Lung (tissue), 4 donors: ENCODE measurements around a stretch of chr16.

GRCh38 chr16:22191726-22192726 lies 14.1 kb upstream of the EEF2K start:
- PRO-cap: no peak
- RAMPAGE, long total RNA: no peak
- RRBS: no CpG with 5 or more reads among the region's 17 CpGs

DNA sequence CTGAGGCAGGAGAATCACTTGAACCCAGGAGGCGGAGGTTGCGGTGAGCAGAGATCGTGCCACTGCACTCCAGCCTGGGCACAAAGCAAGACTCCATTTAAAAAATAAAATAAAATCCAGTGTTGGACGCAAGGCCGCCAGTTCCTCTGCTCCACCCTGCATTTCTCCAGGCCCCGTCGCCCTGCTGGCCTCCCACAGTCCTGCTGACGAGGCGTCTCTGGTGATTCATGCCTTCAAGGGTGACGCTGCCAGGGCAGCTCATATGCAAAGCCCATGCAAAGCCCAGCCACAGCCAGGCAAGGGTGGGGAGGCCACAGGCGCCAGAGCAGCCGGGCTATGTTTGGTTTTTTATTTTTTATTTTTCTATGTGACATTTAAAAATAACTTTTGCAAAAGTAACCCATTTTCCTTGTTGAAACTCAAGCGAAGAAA lies 6.5 kb upstream of the EEF2K start:
- PRO-cap: bidirectional peak, plus-strand start at position 289 of the sequence, minus-strand start at position 183 of the sequence
- RAMPAGE, long total RNA: no peak
- RRBS: no CpG with 5 or more reads among the region's 13 CpGs

GRCh38 chr16:22286643-22287149 lies 10.5 kb upstream of the POLR3E start:
- PRO-cap: no peak
- RAMPAGE, long total RNA: no peak
- RRBS: no CpG with 5 or more reads among the region's 5 CpGs

DNA sequence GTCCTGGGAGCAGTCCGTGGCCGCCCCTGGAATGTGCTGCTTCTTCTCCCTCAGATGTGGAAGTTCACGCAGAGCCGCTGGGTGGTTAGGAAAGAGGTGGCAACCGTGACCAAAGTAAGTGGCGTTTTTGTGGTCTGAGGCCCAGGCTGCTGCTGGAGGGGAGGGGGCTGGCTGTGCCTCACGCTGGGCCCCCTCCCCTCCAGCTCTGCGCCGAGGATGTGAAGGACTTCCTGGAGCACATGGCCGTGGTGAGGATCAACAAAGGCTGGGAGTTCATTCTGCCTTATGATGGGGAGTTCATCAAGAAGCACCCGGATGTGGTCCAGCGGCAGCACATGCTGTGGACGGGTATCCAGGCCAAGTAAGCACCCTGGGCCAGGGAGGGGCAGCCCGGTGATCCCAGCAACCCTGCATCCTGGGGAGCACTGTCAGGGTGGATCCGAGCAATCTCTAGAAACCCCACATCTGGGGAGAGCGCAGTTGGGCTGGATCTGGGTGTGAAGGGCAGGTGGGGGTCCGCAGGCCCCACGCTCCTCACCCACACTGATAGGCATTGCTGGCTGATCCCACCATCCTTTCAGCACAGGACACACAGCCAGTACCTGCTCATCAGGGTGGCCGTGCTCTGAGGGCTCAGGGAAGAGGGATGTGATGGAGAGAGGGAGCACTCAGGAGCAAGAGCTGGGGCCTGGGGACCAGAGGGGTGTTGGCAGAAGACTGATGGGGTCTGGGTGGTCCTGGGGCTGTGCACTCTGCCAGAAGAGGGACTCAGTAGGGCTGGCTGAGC lies 27.3 kb downstream of the POLR3E start:
- PRO-cap: no peak
- RAMPAGE, long total RNA: no peak
- RRBS: 95% methylated on average over 4 of the region's 19 CpGs

GRCh38 chr16:22357572-22358789 lies 16.4 kb downstream of the CDR2 start:
- PRO-cap: no peak
- RAMPAGE, long total RNA: no peak
- RRBS: no CpG with 5 or more reads among the region's 6 CpGs

- PRO-cap: no peak
- RAMPAGE, long total RNA: no peak
- RRBS: no CpG with 5 or more reads among the region's 3 CpGs
Observed at GRCh38 chr16:23131042-23131519, 18.2 kb downstream of the USP31 start.

GRCh38 chr16:23148194-23149124 lies 793 bp downstream of the USP31 start:
- PRO-cap: unidirectional peak, plus-strand start at chr16:23148808
- RAMPAGE, long total RNA: no peak
- RRBS: 0% methylated on average over 18 of the region's 83 CpGs

- PRO-cap: no peak
- RAMPAGE, long total RNA: no peak
- RRBS: 20% methylated on average over 3 of the region's 14 CpGs
Observed at GRCh38 chr16:23504480-23505315, 5.6 kb downstream of the GGA2 start.

- PRO-cap: no peak
- RAMPAGE, long total RNA: no peak
- RRBS: no CpG with 5 or more reads among the region's 4 CpGs
Observed at GRCh38 chr16:23634929-23635530, 6.1 kb downstream of the PALB2 start.

- PRO-cap: no peak
- RAMPAGE, long total RNA: no peak
- RRBS: no CpG with 5 or more reads among the region's 8 CpGs
Observed at GRCh38 chr16:23904947-23905409, 69.2 kb downstream of the PRKCB start.

DNA sequence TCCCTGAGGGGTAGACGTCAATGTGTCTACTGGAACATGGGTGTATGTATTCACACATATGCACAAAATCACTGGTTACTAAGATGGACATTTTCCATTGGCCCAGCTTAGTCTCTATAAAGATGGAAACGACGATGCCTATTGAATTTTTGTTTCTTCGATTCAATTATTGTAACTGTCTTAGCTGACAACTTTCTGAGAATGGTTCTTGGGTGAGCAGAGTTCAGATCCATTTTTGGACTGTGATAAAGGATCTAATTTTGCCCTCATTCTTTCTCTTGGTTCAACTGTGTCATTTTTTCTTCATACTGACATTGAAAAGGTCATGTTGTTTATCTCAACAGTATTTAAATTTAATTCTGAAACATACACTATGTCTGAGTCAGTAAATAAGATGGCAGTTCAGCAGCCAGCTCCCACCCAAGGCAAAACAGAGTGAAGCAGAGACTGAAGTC lies 64.8 kb upstream of the CACNG3 start:
- PRO-cap: no peak
- RAMPAGE, long total RNA: no peak
- RRBS: no CpG with 5 or more reads among the region's 4 CpGs

- PRO-cap: no peak
- RAMPAGE, long total RNA: no peak
- RRBS: no CpG with 5 or more reads among the region's 4 CpGs
Observed at GRCh38 chr16:24571031-24571382, 31.6 kb downstream of the RBBP6 start.

DNA sequence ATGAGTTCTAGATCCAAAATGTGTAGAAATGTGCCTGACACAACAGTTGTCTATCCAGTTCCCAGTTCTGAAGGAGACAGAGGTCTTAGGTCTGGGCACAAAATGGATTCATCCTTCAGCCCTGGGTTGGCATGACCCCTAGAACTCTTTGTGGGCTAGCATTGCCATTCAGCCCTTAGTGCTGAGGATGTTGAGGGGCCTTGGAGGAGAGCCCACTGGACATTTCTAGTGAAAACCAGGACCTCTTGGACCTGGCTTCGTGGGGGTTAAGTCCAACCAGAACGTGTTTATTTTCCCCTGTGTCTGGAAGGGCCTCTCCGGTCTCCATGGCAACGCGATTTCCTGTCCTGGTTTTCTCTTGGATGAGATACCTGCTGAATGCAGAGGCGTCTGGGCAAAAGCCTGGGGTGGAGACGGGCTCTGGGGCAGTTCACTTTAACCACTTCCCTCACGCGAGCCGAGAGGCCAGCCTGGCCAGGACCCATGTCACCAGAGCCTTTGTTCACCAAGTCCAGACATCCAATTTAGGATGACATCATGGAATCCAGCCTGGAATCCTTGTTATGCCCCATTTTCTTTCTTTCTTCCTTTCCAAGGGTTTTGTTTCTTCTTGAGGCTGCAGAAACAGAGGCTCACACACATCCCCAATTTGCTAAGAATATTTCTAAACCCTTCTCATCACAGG lies 43.5 kb upstream of the TNRC6A start:
- PRO-cap: no peak
- RAMPAGE, long total RNA: no peak
- RRBS: no CpG with 5 or more reads among the region's 10 CpGs

- PRO-cap: no peak
- RAMPAGE, long total RNA: no peak
- RRBS: no CpG with 5 or more reads among the region's 6 CpGs
Observed at GRCh38 chr16:24736529-24737312, 7.3 kb downstream of the TNRC6A start.

DNA sequence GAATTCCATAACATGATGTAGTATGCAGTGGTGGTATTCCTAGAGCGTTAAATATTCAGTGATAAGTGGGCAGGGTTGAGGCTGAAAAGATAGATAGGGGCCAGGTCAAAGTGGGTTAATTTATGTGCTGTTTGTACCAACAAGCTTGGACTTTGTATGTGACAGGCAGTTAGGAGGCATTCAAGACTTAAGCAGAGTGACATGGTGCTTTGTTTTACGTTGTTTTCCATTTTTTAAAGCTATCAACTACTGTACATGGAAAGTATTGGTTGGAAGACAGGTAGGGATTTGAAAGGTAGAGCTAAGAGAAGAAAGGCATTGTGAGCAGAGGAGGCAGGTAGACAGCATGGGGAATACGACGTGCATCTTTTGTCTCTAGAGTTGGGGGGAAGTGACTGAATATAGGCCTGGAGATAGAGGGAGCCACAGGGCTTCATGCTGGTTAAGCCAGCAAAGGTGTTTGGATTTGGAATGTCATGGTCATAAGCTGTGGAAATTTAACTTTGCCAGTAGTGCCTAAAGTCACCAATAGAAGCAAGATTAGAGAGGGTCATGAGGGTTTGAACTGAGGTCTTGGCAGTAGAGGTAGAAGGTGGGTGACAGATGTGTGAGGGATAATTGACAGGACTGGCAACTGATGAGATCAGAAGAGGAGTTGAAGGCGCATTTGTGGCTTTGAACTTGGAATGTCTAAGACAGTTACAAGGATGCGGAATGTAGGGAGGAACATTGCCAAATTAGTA lies 29.9 kb downstream of the TNRC6A start:
- PRO-cap: no peak
- RAMPAGE, long total RNA: no peak
- RRBS: no CpG with 5 or more reads among the region's 6 CpGs

GRCh38 chr16:24769694-24770665 lies 40.5 kb downstream of the TNRC6A start:
- PRO-cap: no peak
- RAMPAGE, long total RNA: no peak
- RRBS: no CpG with 5 or more reads among the region's 9 CpGs

- PRO-cap: no peak
- RAMPAGE, long total RNA: no peak
- RRBS: no CpG with 5 or more reads among the region's 14 CpGs
Observed at GRCh38 chr16:24979822-24980644, 35.1 kb downstream of the ARHGAP17 start.

DNA sequence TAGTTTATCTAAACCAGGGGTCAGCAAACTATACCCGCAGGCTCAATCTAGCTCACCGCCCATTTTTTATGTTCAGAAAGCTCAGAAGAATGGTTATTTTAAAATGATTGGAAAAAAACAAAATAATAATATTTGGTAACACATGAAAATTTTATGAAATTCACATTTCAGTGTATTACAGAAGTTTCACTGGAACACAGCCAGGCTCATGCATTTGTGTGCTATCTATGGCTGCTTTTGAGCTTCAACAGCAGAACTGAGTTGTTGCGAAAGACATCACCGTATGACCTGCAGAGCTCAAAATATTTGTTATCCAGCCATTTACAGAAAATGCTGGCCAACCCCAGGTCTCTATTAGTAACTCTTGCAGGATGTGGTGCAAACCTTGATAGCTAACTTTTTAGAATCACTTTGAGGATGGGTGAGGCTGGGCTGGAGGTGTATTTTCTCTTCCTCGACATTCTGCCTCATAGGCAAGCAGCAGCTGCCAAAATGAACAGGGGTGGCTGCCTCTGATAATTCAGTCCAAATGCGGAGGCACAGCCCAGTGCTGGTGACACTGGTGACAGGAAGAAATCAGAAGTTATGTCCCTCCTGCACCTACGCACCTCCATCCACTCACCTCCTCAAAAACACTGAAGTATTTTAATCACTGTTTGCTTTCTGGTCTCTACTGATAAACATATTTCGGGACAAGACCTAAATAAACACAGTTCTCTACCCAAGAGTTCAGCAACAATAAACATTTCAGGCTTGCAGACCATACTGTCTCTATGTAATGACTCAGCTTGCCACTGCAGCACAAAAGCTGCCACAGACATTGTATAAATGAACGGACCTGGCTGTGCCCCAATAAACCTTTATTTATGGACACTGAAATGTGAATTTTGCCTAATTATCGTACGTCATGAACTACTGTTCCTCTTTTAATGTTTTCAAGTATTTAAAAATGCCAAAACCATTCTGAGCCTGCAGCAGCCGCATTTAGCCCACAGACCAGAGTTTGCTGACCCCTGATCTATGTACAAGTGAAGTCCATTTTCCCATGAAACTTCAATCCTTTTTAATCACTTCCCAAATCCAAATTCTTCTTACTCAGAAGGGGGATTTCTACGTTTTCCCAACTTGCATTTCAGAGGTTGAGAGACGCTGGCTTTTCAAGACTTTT lies 28.4 kb downstream of the ARHGAP17 start:
- PRO-cap: no peak
- RAMPAGE, long total RNA: no peak
- RRBS: no CpG with 5 or more reads among the region's 14 CpGs

- PRO-cap: no peak
- RAMPAGE, long total RNA: no peak
- RRBS: no CpG with 5 or more reads among the region's 8 CpGs
Observed at GRCh38 chr16:25051841-25052349, 36.7 kb upstream of the ARHGAP17 start.

GRCh38 chr16:25109599-25109914 lies 2.0 kb upstream of the LCMT1 start:
- PRO-cap: no peak
- RAMPAGE, long total RNA: no peak
- RRBS: no CpG with 5 or more reads among the region's 3 CpGs